Calu3 (cell line): Measurements from ENCODE around the genes PLLP and DRC7.

DNA sequence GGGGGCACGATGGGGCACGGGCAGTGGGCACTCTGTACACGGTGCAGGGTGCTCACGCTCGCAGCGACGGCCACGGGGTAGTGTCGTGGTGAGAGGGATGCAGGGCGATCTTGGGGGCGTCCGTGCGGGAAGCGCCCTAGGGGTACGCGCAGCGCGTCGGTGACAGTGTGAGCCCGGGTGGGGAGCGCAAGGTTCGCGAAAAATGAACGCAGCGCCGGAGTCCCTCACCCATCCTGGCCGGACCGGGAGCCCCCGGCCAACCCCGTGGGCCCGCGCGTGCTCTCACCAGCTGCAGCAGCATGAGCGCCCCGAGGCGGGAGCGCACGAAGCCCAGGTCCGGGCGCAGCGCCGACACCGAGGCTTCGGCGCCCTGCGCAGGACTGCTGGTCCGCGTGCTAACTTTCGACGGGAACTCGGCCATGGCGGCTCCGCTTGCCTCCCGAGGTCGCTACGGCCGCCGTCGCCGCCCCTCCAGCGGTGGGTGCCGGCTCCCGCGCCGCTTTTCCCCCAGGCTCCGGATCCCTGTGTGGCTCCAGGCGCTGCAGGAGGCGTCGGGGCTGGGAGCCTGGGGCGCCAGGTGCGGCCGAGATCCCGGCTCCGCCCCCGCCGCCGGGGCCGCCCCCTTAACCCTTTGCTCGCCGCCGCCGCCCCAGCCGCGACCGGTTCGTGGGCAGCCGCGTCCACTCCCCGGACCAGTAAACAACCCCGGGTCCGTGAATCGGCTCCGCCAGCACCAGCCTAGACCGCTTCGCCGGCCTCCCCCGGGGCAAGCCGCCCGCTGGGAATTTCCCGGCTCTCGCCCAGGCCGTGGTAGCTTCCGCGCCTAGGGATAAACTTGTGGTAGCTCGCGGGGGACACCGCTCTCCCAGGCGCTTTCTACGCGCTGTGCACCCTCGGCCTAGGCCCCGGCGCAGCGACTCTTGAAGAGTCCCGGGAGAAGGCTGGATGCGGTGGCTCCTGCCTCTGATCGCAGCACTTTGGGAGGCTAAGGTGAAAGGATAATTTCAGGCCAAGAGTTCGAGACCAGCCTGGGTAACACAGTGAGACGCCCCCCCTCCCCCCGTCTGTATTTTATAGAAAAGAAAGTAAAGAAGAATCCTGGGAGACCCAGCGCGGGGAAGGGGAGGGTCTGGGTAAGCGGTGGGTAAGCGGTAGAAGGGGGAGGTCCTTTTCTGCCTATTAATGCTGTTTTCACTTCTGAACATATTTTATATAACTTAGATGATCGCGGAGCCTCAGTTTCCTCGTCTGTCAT is at the start of gene PLLP:
Gene PLLP (minus strand): TSS at position 553 of the 1,255 bp plus-strand sequence.
- PRO-cap: bidirectional peak, plus-strand start at position 652 of the sequence, minus-strand start at position 553 of the sequence

DNA sequence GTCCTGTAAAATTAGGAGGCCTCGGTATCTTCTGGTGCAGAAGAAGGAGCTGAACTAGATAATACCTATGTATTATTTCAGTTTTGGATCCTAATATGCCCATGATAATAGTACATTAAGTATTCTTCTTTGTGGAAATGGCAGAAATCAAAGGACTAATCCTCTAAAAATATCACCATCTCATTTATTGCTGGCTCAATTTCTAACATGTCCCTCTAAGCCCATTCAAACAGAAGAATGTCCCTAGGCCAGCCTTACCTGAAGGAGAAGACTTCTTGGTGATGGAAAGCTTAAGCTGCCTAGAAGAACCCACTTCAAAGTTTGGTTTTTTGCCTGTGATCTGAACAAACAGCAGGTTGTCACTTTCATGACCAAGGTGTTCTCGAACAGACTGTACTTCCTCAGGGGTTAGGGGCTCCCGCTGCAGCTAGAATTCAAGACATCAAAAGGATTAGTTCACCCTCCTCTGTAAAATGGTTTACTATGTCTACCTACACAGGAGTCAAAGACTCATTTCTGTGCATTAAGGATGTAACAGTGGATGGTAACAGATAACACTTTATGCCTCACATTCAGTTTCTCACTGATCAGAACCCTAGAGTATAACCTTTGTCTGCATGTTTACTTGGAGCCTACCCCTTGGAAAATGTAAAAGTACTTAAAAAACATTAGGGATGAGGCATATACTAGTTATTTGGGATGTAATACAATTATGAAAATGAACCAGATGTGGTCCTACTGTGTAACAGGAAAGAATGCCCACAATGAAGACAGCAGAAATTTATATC is 13.2 kb downstream of the CIAPIN1 start:
- PRO-cap: no peak

DNA sequence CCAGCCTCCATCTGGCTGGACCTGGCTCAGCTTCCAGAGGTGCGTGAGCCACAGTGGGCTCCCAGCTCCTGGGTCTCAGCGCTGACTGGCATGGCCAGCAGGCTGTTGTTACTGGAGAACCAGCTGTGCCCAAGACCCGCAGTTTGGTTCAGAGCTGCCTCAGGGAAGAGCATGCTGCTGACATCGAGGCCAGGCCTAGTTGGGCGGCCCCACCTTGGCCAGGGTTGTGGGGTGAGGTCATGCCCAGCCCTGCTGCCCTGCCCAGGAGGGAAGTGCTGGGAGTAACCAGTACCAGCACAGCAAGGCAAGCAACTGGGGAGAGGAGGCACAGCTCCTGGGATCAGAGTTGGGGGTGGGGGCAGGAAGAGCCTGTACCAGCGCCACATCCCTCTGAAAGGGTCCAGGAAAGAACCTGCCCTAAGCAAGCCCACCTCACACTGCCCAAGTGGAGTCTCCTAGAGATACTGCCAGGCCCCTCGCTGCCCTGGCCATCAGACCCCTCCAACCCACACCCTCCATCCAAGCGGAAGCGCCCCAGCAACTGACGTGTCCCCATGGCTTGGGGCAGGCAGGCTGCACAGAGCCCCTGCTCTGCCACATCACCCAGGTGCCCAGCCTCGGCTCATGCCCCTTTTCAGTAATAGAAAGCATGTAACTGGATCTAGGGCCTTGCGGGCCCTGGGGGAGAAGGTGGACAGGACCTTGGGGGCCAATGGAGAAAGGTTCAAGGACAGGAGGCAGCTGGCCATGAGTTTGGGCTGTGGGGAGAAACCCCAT is 1.0 kb downstream of the DOK4 start:
- PRO-cap: no peak

DNA sequence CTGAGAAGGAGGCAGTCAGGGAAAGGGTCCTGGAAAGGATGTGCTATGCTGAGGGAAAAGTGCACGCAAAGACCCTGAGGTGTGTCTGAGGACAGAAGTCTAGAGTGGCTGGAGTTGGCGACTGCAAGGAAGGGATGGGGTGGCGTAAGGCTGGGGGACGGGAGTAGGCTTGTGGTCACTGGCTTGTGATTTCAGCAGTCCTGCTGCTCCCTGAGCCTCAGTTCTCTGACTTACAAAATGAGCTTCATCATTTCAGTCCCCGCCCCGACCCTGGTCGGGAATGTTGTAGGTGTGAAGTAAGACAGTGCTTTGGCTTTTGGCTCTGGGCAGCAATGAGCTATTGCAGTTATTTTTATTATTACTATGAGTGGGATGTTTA is 8.5 kb downstream of the ADGRG1 start:
- PRO-cap: no peak

- PRO-cap: no peak
Measured at GRCh38 chr16:57689462-57690360, 4.9 kb upstream of the DRC7 start.

- PRO-cap: no peak
Measured at GRCh38 chr16:57694185-57695459, at the start of gene DRC7. TSS of gene DRC7 (plus strand) at chr16:57694806.

GRCh38 chr16:57787676-57788403 is 14.5 kb downstream of the KIFC3 start:
- PRO-cap: no peak

- PRO-cap: no peak
Measured at GRCh38 chr16:57800149-57800926, 2.0 kb downstream of the KIFC3 start.

DNA sequence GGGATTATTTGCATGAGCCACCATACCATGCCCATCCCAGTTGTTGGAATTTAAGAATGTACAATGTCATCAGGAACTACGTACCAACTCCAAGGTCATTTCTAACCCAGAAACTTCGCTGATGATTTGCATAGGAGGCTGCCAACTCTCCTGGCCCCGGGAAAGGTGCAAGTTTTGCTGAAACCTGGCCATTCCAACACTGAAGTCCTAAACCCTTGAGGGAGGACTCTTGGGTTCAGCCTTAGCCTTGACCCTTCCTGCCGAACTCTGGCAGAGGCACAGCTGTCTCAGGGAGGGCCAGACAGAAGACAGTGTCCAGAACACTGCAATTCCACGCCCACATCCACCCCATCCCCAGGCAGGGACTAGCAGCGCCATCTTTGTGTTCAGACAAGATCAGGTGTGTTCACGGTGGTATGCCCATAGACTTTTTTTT is 3.0 kb upstream of the KIFC3 start:
- PRO-cap: no peak

DNA sequence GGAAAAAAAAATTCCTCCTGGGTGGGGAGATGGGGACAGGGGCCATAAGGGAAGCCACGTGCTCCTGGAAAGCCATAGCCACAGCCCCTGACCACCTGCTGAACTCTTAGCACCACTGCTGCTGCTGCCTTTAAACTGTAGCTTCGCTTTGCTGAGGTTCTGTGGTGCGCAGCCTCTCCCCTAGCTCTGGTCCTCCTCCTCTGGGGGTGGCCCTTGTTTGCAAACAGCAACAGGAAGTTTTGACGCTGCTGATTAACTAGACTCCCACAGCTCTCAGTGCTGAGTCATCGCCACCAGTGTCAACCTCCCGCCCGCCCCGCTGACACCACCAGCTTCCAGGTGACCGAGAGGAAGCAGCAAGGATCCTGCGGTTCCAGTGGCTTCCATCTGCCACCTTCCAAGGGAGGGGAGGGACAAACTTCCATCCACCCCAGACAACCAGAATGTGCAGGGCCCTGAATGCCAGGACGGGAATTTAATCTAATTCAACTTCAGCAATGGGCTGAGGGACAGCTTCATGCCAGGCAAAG is 8.0 kb upstream of the KIFC3 start:
- PRO-cap: bidirectional peak, plus-strand start at position 328 of the sequence, minus-strand start at position 202 of the sequence

- PRO-cap: no peak
Measured at GRCh38 chr16:57824665-57825080, 22.4 kb upstream of the KIFC3 start.

DNA sequence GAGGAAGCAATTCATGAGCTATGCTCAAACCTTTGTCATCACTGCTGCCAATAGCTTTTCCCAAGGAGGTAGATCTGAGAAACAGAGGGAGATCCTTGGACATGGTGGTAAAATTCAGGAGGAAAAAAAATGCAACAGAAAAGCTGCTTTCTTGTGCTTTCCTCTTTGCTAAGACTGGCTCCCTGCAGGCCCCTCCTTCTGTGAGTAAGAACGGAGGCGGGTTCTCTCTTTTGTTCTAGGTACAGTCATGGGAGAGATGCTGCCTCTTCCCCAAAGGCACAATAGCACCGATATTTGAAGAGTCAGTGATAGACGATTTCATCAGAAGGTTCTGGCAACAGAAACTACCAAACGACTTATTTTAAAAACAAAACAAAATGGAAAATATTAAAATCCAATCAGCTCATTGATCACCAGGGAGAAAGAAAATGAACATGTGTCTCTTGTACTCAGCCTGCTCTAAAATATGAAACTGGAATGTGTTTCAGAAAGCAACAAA is 32.6 kb upstream of the KIFC3 start:
- PRO-cap: no peak

GRCh38 chr16:58126742-58128047 is 2.0 kb downstream of the CFAP20 start:
- PRO-cap: no peak

- PRO-cap: no peak
Measured at GRCh38 chr16:58318611-58318762, 23.7 kb upstream of the PRSS54 start.

- PRO-cap: no peak
Measured at GRCh38 chr16:58418386-58418978, 26.2 kb downstream of the GINS3 start.

DNA sequence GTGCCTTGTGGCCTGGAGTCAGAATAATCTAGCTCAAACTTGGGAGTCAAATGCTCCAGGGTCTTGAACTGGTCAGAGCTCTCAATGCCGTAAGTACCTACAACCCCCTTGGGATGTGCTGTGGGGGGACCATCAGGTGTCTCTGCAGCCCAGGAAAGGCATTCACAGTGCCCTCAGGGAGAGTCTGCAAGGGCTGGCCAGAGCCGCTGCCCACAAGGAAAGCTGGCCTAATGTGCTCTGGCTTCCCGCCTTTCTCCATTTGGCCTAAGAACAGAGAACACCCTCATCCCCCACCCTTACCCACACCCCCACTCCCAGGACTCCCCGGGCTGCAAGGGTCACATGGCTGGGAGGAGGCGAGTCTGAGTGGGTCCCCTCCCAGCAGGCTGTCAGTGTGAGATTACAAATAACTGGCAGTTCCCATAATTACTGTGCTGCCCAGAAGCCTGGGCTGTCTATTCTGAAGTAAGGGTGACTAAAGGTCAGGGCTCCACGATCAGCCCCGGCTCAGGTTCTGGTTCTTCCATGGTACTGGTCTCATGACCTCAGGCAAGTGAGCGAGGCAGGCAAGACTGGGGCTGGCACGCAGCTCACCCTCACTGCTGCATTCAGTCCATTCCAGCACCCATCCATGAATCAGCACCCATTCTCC is 41.7 kb downstream of the GINS3 start:
- PRO-cap: no peak

DNA sequence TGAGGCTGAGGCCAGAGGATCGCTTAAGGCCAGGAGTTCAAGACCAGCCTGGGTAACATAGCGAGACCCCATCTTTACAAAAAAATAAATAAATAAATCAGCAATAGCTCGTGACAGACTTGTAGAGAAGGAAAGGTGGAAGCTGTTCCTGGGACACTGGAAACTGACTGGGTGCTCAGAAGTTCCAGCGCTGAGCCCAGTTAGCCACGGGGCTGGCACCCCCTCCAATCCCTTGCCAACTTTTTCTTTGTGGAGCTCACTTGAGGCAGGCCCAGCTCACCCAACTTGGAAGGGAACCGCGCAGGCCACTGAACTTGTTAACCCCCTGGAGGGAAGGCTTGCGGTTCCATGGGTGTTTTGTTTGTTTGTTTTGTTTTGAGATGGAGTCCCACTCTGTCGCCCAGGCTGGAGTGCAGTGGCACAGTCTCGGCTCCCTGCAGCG is 34.3 kb upstream of the NDRG4 start:
- PRO-cap: no peak

DNA sequence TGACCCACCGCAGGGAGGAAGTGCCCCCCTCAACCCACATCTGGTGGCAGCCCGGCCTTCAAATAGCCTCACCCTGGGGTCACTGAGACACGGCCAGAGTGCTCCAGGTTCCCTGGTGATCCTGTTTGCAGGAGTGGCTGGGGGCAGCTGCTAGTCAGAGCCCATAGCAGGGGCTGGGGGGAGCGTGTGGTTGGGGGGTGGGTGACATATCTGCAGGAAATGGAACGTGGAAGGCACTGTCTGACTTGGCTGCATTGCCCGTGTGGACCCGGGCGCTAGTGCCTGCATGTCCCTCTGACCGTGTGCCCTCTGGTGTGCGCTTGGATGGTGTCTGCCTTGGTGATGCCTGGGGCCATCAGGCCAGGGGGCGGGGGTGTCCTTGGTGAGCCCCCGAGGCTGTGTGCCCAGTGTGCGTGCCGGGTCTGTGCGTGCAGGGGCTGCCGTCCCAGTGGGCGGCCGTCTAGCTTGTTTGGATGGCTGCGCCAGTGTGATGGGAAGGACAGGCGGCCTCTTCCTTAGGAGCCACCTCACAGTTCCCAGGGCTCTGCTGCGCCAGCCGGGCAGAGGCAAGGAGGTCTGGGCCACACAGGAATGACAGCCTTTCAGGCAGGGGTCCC is 489 bp downstream of the NDRG4 start:
- PRO-cap: no peak

DNA sequence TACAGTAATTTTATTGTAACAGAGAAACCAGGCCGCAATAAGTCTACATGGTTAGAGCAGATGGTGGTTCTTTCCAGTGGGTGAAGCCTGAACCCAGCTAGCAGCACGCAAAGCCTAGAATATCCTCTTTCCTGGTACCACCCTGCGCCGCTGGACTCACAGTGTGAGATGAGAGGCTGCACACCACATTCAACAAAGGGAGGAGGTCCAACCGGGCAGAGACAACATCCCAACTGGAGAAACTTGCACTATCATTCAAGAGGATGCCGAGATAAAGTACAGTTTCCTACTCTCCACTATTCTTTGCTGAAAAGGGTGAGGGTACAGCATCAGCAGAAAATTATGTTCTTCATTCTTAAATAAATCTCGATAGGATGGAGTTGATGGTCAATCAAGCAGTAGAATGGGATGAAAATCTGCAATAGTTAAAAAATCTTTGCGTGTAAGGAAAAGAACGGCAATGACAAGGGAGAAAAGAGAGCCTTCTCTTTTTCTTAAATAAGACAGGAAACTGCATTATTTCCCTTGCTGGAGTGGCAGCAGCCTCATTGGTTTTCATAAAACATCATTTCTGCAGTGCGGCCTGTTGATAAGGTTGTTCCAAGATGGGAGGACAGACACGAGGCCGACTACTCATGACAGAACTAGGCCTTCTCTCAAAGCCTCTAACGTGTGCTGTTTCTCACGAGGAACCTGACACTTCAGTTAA is 22.7 kb upstream of the SLC38A7 start:
- PRO-cap: no peak

- PRO-cap: no peak
Measured at GRCh38 chr16:59573858-59574156, 839.7 kb upstream of the GOT2 start.